Measurements from ENCODE around the gene RAP2A.

GRCh38 chr13:97328118-97328737, 105.7 kb upstream of the RAP2A start:
- RRBS, result no CpG with 5 or more reads among the region's 14 CpGs

- RRBS, result no CpG with 5 or more reads among the region's 10 CpGs
Measured at GRCh38 chr13:97367457-97368021, 66.4 kb upstream of the RAP2A start.

- RRBS, result no CpG with 5 or more reads among the region's 43 CpGs
Measured at GRCh38 chr13:97434026-97434267, at the start of gene RAP2A. TSS of gene RAP2A (plus strand) at chr13:97434169.

DNA sequence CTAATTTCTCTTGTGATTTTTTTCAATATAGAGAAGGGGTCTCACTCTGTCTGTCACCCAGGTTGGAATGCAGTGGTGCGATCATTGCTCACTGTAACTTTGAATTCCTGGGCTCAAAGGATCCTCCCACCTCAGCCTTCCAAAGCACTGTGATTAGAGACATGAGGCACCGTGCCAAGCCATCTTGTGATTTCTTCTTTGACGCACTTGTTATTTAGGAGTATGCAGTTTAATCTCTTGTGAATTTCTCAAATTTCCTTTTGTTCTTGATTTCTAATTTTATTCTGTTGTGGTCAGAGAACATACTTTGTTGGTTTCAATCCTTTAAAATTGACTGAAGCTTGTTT, 14.4 kb downstream of the IPO5 start:
- RRBS, result no CpG with 5 or more reads among the region's 3 CpGs

- RRBS, result no CpG with 5 or more reads among the region's 2 CpGs
Measured at GRCh38 chr13:98019453-98019970, 66.0 kb downstream of the IPO5 start.

GRCh38 chr13:98202032-98202596, 25.0 kb upstream of the RNF113B start:
- RRBS, result 21% methylated on average over 3 of the region's 8 CpGs

GRCh38 chr13:98217594-98218224, 40.6 kb upstream of the RNF113B start:
- RRBS, result no CpG with 5 or more reads among the region's 21 CpGs

- RRBS, result no CpG with 5 or more reads among the region's 16 CpGs
Measured at GRCh38 chr13:98327720-98328791, 151.0 kb upstream of the RNF113B start.

DNA sequence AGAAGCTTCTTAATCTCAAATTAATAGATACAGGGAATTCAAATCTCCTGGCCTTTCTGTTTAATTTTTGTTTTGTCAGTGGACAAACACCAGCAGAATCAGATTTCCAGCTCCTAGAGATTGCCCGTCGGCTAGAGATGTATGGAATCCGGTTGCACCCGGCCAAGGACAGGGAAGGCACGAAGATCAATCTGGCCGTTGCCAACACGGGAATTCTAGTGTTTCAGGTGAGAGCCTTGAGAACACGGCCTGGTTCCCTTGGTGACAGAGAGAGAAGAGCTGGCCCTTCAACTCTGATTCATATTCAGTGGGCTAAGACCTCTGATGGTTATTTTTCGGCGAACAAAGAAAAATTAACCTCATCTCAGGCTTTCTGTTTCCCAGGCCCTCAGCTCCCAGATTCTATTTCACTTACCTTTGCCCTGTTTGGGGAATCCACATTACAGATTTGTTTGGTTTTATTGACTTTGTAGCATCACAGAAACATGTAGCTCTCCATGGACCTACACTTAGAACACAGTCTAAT, 191.3 kb downstream of the STK24 start:
- RRBS, result no CpG with 5 or more reads among the region's 10 CpGs

DNA sequence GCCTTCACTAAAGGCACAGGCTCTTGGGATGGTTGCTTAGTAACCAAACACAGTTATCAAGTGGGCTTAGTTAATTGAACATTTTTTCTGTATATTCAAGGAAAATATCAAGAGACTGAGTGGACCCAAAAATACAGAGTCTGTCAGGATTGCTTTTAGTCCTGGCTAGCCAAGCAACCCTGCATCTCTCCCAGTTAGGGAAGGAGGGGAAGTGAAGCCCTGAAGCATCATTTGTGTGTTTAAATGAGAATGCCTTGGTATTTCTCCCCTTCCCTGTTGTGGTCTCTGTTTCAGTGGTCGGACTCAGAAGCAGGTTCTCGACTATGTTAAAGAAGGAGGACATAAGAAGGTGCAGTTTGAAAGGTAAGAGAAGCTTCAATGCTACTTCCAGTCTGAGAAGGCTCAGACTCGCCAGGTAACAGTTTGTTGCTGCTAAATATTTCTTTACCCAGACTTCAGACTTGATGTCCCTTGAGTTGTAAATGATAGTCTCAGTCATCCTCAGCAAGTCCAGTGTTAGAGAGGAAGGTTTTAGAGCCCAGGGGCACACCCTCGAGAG, 186.3 kb downstream of the STK24 start:
- RRBS, result no CpG with 5 or more reads among the region's 4 CpGs

DNA sequence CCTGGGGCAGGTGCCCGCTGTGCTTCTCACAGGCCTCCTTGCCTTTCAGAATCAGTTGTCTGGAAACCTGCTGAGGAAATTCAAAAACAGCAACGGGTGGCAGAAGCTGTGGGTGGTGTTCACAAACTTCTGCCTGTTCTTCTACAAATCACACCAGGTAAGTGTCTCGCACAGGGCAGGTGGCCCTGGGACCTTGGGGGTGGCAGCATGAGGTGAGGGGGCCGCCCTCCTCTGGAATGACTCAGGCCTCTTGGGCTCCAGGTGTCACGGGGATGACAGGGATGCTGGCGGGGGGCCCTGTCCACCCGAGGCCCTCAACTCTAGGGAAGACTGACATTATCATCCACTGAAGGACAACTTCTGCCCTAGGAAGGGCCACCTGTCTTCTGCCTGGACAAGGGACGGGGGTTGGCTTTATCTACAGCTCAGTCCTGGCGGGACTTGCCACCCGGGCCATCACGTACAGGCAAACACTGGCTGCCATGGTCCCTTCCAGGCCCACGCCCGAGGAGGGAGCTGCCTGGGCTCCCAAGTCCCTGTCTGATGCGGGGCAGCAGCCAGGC, 130.8 kb downstream of the STK24 start:
- RRBS, result no CpG with 5 or more reads among the region's 14 CpGs

- RRBS, result no CpG with 5 or more reads among the region's 10 CpGs
Measured at GRCh38 chr13:98483855-98484347, 93.0 kb downstream of the STK24 start.

DNA sequence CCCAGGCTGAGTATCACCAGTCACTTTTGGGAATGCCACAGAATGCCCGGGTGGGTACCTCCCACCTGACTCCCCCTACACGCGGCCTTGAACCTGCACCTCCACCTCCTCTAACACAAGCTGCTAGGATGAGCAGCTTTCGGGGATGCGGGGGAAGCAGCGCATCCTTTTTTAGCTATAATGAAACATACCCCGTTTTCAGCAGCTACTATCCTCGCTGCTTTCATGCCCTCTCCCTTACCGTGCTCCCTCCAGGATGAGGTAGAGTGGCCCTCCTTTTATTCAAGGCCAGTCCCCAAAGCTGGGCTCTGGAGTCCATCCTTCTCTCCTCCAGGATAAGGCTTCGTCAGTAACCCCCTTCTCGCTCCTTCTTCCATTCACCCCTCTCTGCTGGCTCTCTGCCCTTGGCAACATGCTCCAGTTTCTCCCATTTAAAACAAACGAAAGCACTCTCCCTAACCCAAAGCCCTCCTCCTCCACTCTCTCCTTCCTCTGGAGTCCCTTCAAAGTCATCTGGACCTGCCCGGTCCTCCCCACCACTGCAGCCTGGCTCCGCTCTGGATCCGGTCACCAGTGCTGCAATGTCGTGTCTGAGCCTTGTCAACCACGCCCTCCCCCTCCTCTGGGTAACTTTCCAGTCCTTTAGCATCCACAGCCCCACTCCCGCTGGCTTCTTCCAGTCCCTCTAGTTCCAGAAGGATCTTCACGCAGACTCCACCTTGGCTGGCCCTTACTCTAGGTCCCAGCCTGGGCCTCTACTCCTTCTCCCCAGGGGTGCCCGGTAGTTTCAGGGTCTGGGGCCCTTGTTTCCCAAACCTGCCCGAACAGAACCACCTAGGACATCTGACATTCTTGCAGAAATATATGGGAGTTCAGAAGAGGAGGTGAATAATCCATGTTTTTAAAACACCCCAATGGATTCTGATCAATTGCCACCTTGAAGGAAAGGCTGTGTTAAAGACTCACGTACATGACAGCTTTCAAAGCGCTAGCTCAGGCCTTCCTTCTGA, 55.1 kb downstream of the STK24 start:
- RRBS, result no CpG with 5 or more reads among the region's 23 CpGs

- RRBS, result no CpG with 5 or more reads among the region's 10 CpGs
Measured at GRCh38 chr13:98534306-98535103, 42.4 kb downstream of the STK24 start.

DNA sequence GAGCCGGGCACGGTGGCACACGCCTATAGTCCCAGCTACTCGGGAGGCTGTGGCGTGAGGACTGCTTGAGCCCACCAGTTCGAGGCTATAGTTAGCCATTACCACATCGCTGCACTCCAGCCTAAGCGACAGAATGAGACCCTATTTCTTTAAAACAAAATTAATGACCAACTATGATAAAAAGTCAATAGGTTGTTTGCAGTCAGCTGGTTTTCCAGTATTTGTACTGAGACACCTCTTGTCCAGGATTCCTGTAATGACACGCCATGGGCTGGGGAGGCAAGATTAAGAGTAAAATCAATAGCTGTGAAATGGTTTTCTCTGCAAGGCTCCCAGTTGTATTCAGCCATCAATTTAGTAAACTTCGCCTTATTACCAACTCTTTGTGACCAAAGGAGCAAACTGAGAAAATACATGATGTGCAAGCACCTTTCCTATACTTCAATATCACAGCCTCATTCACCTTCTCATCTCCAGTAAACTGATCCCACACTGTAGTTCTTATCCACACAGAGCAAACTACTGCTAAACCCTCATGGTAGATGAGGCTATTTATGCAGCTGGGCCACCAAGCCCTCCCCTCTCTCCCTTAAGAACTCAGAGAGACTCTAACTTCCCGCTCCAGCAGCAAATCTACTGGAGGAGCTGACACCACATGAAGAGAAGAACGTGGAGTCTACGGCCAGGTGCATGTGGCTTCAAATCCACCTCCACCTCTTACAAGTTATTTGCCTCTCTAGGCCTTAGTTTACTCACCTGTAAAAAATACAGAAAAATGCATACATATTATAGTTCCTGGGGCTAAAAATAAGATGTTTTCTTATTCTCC, 29.3 kb downstream of the STK24 start:
- RRBS, result no CpG with 5 or more reads among the region's 13 CpGs

DNA sequence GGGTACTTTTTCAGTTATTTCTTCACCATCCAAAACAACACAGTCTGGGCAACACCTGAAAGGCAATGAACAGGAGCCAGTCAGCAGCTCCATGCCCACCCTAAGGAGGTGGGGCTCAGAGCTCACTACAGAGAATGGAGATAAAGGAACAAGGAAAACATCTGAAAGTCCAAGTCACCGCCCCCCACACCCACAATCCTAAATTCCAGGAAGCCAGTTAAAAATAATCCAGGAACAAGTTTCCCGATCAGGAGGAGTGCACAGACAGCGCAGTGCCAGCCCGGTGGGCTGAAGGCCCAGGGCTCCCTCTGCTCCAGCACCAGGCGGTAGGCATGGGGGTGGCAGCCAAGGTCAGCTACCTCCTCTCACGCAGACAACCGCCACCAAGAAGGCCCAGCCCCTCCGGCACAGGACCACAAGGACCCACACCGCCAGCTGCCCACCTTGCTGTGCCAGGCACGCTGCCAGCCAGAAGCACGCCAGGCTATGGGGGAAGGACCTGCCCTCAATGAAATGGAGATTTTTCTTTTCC, 11.2 kb downstream of the STK24 start:
- RRBS, result no CpG with 5 or more reads among the region's 11 CpGs

DNA sequence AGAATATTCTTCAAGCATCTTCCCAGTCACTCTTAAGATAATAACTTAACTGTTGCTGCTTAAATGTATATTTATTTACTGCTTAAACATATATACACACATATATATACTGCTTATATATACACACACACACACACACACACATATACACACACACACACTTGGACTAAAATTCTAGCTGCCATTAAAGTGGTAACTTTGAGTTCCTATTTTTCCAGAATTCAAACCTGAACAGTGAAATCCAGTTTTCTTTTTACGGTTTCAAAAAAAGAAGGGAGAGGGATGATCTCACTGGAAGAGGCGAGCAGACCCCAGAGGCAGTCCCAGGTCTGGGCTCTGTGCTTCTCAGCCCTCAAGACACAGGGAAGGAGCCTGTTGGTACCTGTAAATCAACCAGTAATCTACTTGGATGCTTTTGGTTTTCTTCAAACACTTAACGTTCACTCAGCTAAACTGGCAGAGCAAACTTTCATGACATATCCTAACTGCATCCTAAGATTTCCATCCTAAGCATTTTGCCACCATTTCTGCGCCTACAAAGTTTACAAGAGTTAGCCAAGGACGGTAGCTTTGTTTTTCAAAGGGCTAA, 1.5 kb downstream of the STK24 start:
- RRBS, result no CpG with 5 or more reads among the region's 5 CpGs

DNA sequence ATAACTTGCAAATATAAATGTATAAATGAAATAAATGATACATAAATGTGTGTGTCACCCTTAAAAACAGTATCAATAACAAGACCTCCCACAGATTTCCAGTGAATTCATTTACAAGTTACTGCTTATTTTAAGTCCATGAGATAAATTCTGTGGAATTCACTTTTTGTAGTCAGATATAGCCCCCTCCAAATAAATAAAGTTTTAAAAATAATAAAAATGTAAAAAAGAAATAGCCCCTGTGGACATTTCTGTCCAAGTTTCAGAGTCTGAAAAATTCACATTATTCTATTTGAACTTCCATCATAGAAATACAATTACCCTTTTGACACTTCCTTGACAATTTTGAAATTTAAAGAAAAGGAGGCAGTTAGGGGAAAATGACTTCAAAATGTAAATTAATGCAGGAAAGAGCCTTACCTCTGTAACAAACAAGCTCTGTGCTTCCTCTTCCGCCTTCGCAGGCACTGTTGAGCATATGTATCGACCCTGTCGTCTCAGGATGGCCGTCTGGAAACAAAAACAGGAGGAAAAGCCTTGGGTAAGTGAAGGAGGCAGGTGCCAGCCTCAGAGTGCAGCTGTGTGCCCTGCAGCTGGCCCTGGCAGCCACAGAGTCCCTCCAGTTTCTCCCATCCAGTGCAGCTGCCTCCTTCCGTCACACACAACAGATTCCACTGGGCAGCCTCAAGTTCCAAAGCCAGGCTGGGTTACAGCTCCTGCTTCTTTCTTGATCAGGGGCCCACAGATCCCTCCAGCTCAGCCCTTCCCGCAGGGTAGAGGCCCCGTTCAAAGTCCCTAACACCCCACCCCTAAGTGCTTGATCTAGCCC, 47.9 kb downstream of the DOCK9 start:
- RRBS, result no CpG with 5 or more reads among the region's 8 CpGs

DNA sequence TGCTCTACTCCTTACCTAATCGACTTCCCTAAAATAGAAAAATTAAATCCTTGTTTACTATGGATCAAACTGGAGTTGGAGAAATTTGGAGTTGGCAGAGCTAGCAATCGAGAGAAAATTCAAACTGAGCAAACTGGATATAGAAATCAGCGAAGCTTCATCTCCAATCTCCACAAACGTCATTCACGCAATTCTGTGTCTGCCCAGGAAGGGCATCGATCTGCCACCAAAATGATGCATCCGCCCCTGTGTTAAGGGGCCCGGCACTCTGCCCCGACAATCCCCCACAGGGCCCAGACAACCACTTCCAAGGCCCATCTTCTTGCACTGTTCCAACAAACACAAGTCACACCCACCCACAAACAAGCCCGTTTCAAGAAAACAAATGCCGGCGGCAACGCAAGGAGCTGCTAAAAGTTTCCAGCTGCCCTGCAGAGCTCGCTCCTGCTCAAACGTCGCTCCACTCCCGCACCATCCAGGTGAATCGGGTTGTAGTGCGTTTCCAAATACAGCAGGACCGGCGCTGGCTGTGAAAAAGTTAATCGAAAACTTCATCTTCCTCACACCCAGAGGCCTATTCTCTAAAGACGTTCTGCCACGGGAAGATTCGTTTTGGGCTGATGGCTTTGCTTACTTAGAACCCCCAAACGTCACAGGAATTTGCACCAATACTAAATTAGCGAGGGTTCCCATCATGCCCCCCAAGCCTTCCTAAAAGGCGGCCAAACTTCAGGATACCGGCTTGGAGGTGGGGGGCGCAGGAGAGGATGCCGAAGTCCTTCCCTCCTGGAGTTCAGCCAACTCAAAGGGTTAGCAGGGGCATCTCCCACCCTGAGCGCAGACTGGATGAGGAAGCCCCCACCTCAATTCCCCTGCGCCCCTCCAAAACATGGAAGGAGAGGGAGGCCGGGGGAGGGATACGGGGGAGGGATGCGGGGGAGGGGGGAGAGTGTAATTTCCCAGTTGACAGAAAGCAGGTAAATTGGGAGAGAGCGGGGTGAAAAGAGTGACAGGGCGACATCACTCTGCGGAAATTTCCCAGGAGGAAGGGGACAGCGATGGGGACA, 107.4 kb upstream of the DOCK9 start:
- RRBS, result no CpG with 5 or more reads among the region's 40 CpGs

GRCh38 chr13:99217749-99218331, 17.2 kb downstream of the UBAC2 start:
- RRBS, result no CpG with 5 or more reads among the region's 9 CpGs